HT1080 (cell line): ENCODE data around the genes H2AC15 and MAS1L.

RAMPAGE:
- cytosol, long total RNA = no peak
- long total RNA = no peak
- nucleus, long total RNA = no peak
Observed at GRCh38 chr6:27592084-27592336, 119.1 kb upstream of the ZNF184 start.

DNA sequence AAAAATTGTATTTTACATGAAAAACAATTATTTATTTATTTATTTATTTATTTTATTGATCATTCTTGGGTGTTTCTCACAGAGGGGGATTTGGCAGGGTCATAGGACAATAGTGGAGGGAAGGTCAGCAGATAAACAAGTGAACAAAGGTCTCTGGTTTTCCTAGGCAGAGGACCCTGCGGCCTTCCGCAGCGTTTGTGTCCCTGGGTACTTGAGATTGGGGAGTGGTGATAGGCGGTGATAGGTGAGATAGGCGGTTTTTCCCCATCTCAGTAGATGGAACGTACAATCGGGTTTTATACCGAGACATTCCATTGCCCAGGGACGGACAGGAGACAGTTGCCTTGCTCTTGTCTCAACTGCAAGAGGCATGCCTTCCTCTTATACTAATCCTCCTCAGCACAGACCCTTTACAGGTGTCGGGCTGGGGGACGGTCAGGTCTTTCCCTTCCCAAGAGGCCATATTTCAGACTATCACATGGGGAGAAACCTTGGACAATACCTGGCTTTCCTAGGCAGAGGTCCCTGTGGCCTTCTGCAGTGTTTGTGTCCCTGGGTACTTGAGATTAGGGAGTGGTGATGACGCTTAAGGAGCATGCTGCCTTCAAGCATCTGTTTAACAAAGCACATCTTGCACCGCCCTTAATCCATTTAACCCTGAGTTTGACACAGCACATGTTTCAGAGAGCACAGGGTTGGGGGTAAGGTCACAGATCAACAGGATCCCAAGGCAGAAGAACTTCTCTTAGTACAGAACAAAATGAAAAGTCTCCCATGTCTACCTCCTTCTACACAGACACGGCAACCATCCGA is 2.1 kb downstream of the H4C11 start:
RAMPAGE:
- cytosol, long total RNA = no peak
- long total RNA = no peak
- nucleus, long total RNA = no peak

DNA sequence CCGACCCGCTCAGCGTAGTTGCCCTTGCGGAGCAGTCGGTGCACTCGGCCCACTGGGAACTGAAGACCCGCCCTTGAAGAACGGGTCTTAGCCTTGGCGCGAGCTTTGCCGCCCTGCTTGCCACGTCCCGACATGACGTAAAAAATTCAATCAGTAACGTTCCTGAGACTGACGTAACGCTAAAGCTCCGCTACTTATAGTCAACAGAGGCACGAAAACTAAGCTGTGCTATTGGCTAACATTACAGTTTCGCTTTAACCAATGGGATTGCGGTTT is at the start of gene H2AC15:
TSS of gene H2AC15 (minus strand) at position 170 of the 276 bp plus-strand sequence.
RAMPAGE:
- cytosol, long total RNA = start-site peak on the minus strand centred at position 167 of the sequence, 8 bp wide, 929 and 1,706 reads in 2 replicates
- long total RNA = start-site peak on the minus strand centred at position 167 of the sequence, 8 bp wide, 820 reads
- nucleus, long total RNA = no peak

DNA sequence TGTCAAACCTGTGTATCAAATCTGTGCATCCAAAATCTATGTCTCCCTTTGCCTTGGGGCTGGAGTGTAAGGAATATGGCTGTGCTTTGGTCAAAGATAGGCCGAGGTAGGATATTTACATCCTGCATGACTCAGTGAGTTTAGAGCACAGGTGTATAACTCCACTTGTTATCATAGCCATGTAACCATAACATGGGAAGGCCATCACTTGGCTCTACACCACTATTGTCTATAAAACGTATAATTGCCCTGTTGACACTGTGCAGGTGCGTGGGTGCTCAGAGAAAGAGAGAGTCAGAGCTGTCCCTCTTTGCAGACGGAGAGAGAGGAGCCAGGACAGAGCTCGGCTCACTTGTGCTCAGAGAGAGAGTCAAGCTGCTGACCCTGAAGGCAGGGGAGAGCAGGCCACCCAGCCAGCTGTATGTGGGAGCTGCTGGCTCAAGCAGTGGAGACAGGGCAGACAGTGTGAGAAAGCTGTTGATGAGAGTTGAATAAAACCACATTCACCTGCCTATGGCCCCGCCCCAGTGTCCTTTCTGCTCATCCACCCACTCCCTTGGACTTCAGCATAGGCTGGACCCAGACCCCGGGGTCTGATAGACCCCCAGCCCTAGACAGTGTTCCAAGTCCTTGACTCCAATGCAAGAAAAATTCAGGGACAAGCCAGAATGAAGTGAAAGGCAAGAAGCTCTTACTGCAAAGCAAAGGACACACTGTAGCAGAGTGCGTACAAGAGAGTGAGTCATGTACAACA is 46.1 kb downstream of the OR2B6 start:
RAMPAGE:
- cytosol, long total RNA = no peak
- long total RNA = no peak
- nucleus, long total RNA = no peak

DNA sequence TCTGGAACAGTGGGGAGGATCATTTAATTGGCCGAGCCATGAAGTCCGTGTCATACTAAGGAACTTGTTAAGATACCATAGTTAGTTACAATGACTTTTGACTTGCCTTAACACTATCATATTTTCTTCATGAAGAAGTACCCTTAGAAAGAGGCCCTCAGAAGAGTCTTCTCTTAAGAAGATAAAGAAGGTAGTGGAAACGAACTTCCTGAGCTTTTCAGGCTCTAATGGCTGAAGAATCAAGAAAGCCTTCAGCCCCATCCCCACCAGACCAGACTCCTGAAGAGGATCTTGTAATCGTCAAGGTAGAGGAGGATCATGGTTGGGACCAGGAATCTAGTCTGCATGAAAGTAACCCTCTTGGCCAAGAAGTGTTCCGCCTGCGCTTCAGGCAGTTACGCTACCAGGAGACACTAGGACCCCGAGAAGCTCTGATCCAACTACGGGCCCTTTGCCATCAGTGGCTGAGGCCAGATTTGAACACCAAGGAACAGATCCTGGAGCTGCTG is 6.6 kb downstream of the ZKSCAN8 start:
RAMPAGE:
- cytosol, long total RNA = no peak
- long total RNA = no peak
- nucleus, long total RNA = no peak

RAMPAGE:
- cytosol, long total RNA = no peak
- long total RNA = no peak
- nucleus, long total RNA = no peak
Observed at GRCh38 chr6:28647918-28649070, 61.2 kb upstream of the SCAND3 start.

GRCh38 chr6:28763896-28764606 is 159.7 kb downstream of the TRIM27 start:
RAMPAGE:
- cytosol, long total RNA = no peak
- long total RNA = no peak
- nucleus, long total RNA = no peak

RAMPAGE:
- cytosol, long total RNA = no peak
- long total RNA = no peak
- nucleus, long total RNA = no peak
Observed at GRCh38 chr6:28802362-28803158, 121.2 kb downstream of the TRIM27 start.

DNA sequence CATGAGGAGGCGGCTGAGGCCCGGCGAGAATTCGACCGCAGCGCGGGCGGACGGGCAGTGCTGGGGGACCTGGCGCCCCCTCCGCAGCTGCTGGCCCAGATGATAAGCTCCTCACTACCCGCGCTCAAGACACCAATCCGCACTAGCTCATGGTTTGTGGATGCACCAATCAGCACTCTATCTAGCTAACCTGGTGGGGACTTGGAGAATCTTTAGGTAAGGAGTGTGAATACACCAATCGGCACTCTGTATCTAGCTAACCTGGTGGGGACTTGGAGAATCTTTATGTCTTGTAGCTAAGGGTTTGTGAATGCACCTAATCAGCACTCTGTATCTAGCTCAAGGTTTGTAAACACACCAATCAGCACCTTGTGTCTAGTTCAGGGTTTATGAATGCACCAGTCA is 38.5 kb downstream of the TRIM27 start:
RAMPAGE:
- cytosol, long total RNA = no peak
- long total RNA = no peak
- nucleus, long total RNA = no peak

DNA sequence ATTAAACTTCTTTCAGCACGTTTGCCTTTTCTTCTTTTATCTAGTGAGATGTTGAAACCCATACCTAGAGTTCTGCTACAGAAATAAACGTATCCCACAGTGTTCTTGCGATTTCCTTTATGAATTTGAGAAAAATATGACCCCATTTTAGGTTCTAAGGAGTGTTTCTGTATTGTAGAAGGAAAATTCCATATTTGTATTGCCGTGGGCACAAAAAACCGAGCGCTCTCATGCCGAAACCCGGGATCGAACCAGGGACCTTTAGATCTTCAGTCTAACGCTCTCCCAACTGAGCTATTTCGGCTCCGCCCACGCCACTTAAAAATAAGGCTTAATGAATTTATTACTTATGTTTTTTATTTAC is 23.7 kb downstream of the ZNF311 start:
RAMPAGE:
- cytosol, long total RNA = no peak
- long total RNA = no peak
- nucleus, long total RNA = no peak

RAMPAGE:
- cytosol, long total RNA = no peak
- long total RNA = no peak
- nucleus, long total RNA = no peak
Observed at GRCh38 chr6:29487814-29488243, at the start of gene MAS1L. TSS of gene MAS1L (minus strand) at chr6:29487956.

GRCh38 chr6:29636149-29636653 is 3.2 kb upstream of the GABBR1 start:
RAMPAGE:
- cytosol, long total RNA = no peak
- long total RNA = start-site peak on the minus strand at chr6:29636398-29636466, 21 reads
- nucleus, long total RNA = no peak

DNA sequence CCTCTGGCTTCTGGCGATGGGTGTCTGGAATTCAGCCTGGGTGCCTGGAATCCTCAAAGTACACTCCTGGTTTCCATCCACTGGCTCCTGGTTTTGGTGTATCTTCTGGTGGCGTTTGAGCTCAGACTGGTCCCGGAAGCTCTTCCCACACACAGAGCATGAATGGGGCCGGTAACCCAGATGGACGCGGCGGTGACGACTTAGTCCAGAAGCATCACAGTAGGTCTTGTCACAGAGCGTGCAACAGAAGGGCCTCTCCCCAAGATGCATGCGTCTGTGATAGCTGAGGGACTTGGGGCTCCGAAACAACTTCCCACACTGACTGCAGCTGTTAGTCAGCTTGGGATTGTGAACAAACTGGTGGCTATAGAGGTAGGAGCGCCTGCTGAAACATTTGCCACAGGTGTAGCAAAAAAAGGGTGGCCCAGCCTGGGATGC is 7.8 kb downstream of the ZFP57 start:
RAMPAGE:
- cytosol, long total RNA = no peak
- long total RNA = no peak
- nucleus, long total RNA = no peak

DNA sequence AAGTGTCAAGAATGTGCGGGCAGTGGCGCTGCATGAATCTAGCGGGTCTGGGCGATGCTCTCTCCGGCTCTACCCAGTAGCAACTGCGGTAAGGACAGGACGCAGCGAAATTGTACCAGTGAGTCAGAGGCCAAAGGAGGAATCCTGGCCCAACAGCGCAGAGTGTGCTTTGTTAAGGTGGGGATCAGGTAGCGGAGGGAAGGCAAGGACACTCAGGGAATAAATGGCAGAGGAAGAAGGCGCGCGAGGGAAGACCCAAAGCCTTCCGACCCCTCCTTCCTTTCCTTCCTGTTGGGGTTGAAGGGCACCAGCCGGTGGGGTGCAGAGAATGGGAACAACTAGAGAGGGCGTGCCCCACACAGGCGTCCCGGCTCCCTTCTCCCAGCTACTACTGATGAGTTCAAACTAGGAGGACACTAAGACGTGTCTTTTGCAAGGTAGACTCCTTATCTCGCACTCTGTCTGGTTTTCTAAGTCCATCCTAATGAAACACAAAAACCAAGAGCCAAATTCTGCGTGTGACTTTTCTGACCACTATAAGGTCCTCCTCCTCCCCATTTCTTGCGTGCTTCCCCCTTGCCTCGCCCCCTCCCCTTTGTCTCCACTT is 32.3 kb downstream of the HLA-F start:
RAMPAGE:
- cytosol, long total RNA = no peak
- long total RNA = no peak
- nucleus, long total RNA = no peak

GRCh38 chr6:29908678-29909181 is 33.6 kb upstream of the HLA-A start:
RAMPAGE:
- cytosol, long total RNA = no peak
- long total RNA = no peak
- nucleus, long total RNA = no peak

GRCh38 chr6:29946612-29947924 is 4.7 kb downstream of the HLA-A start:
RAMPAGE:
- cytosol, long total RNA = no peak
- long total RNA = no peak
- nucleus, long total RNA = no peak

GRCh38 chr6:29965757-29966673 is 23.7 kb downstream of the HLA-A start:
RAMPAGE:
- cytosol, long total RNA = no peak
- long total RNA = no peak
- nucleus, long total RNA = no peak

GRCh38 chr6:30006189-30007075 is 54.6 kb upstream of the POLR1H start:
RAMPAGE:
- cytosol, long total RNA = no peak
- long total RNA = no peak
- nucleus, long total RNA = no peak

DNA sequence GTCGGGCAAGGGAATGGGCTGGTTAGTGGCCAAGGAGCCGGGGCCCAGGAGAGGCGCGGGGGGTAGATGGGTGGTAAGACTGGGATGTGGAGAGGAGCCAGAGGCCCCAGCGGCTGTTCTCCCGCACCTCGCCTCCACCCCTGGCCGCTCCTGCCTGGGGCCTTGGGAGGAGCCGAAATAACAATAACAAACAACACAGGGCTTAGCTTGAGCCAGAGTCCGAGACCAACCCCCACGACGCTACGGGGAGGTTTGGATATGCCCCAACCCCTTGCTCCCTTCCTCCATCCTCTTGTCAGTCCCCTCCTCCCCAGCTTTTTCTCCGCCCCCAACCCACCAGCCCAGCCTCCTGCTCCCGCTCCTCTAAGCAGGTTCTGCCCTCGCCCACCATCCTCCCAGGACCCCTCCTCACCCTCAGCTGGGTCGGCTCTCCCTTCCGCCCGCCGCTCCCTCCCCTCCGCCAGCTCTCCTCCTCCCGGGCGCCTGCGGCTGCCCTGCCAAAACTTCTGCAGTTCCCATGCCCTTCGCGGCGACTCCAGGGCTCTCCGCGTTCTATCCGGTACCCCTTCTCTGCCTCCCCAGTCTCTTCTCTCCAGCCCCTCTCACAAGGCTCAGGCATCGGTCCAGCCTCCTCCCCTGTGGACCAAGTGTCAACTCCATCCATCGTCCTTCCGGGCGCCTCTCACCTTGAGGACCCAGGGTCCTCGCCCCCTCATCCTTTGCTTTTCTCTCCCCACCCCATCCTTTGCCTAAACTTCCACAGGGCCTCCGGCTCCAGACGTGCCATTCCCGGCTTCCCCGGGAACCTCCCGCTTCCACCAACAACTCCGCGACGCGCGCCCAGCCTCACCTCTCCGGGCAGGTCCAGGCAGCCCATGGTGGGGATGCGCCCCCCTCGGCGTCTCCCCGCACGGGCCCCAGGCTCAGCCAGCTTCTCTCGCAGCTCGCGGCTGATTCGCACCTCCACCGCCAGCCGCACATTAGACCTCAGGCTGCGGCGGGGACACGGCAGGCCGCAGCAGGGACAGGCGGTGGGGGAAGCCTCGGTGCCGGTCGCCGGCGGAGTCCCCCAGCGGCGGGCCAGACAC is 852 bp downstream of the RNF39 start:
RAMPAGE:
- cytosol, long total RNA = no peak
- long total RNA = no peak
- nucleus, long total RNA = no peak

DNA sequence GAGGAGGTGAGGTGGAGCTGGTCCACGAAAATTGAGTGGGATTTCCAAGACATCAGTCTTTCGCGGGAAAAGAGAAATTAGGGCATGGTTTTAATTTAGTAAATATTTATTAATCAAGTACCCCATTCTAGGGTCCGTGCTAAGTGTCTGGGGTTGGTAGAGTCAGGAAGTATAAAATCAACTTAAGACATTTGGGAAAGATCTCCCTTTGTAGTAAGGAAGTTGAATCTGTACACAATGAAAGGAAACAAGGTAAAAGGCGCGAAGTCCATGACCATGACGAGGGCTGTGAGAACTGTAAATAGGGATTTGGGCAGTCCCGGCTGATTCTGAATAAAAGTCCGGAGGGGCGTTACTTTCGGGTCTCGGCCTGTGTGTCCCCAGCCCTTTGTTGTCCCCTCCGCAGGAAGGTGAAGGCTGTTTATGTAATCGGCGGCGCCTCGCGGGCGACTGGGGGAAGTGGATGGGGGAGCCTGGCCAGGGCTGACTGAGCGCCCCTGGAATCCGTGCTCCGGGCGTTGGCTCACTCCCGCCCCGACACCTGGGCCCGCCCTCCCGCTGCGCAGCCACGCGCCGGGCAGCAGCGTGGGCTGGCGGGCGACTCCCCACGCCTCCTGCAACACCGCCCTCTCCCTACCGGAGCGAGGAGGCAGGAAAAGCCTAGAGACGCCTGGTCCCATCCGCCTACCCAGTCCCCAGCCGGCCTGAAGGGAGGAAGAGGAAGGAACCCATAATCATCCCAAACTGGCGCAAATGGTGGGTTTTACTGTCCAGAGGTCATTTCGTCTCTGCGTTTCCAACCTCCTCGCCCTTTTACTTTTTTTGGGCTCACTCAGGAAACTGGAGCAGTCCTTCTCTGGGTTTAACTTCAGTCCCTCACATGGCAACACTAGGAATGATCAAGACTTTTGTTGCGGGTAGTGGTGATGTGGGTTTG is 12.2 kb downstream of the TRIM31 start:
RAMPAGE:
- cytosol, long total RNA = no peak
- long total RNA = no peak
- nucleus, long total RNA = no peak